Skin of body (tissue), 2 donors: ENCODE measurements around a stretch of chr18.

GRCh38 chr18:26090789-26091723 lies 643 bp upstream of the SS18 start:
- RAMPAGE, long total RNA: no peak

GRCh38 chr18:26511211-26512091 lies 36.9 kb downstream of the KCTD1 start:
- RAMPAGE, long total RNA: no peak

DNA sequence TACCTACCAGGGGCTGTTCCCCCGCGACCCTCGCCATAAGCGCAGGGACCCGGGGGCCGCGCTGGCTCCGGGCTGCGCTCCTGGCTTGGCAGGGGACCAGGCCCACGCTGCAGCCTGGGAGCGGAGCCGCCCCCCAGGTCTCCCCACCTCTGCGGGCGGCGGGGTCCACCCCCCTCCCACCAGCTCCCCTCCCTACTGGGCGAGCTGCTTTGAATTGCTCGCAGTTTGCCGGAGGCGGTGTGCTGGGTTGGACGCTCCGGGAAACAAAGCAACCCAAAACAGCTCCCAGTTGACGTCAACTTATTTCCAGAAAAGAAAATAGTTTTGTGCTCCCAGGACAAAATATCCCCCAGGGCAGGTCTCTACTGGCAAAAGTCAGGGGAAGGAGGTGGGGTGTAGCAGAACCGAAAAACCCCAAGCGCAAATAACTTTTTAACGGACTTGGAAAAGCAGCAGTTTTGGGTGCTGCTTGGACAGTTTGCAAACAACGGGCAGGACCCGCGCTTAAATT lies 2.6 kb upstream of the KCTD1 start:
- RAMPAGE, long total RNA: no peak

GRCh38 chr18:26702023-26702472 lies 153.7 kb upstream of the KCTD1 start:
- RAMPAGE, long total RNA: no peak

- RAMPAGE, long total RNA: no peak
Observed at GRCh38 chr18:27231220-27231748, 46.2 kb upstream of the CHST9 start.

DNA sequence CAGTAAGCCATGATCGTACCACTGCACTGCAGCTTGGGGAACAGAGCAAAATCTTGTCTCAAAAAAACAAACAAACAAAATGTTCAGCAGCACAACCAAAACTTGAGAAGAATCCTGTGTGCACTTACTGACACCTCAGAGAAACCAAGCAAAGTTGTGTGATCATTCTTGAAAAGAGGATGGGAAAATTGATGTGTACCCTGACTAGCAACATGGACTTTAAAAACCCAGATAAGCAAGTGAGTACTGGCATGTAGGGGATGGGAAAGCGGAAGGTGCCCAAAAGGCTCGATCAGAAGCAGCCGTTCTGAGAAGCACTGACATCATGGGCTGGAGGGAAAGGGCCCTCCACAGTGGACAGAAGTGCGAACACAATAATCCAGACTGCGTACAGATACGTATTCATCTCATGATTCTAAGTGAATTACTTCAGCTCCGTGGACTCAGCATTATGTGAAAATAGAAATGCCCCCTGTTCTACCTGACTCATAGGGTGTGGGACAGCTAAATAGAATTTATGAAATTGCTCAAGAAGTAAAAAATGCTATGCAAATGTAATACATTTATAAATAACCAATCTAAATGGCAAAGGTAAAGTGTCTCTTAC lies 42.2 kb downstream of the CDH2 start:
- RAMPAGE, long total RNA: no peak

- RAMPAGE, long total RNA: no peak
Observed at GRCh38 chr18:28158943-28159516, 17.9 kb downstream of the CDH2 start.

DNA sequence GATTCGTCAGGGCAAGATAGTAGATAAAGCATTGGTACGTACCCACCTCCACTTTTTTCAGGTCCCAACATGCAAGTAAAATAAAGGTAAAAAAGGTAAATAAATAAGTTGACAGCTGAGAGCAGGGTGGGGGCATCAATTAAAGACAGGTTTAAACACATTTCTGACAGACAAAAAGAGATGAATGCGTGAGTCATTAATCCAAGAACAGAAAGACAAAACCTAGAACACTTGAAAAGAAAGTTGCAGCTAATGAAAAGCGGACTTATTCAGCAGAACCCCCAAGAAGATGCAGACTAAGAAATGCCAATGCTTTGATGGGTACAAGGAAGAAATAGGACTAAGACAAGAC lies 979.6 kb upstream of the CDH2 start:
- RAMPAGE, long total RNA: no peak

- RAMPAGE, long total RNA: no peak
Observed at GRCh38 chr18:30682411-30682850, 360.1 kb downstream of the DSC3 start.

GRCh38 chr18:31099870-31100354 lies 2.3 kb downstream of the DSC2 start:
- RAMPAGE, long total RNA: no peak

DNA sequence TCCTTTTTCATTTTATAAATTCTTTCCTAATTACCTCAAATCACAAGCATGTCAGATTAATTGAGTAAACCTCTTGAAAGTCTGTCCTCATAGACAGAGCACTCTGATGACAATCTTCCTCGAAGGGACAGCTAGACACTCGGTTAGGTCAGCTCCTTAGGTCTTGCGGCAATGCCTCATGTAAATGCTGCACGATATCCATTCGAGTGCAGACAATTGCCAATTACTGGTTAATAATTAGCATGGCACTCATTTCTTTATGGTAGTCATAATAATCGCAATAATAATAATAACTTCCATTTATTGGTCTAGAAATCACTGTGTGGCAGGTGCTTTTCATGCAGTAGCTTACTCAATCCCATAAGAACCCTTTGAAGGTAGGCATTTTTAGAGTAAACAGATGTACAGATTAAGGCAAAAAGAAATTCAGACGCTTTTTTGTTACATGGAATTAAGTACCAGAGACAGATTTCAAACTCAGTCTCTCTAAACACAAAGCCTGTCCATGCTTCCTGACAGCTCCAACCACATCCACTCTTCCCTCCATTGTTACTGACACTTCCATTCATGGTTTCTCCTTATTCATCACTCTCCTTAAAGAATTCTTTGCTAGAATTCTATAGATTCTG lies 44.8 kb upstream of the DSC1 start:
- RAMPAGE, long total RNA: no peak

- RAMPAGE, long total RNA: no peak
Observed at GRCh38 chr18:31354655-31355360, 21.8 kb upstream of the DSG4 start.

DNA sequence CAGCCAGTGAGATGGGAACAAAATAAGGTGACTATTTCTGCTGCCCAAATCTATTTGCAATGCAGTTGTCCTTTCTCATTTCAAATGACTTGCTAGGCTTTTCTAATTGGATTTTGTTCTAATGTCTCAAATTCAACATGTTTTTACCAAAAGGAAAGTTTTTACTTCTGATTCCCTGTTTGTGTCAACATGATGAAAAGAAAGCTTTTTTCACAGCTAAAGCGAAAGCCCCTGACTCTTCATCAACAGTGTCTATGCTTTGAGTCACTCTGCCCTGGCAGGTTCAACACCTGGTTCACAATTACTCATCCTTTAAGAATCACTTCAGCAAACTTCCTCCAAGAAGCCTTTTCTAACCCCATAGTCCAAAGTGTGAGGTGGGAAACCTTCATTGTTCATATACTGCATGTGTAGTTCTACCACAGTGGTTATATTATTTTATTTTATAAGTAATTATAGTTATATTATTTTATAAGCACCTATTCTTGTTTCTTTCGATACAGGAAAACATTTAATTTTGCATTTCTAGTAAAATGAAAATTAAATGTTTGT lies 7.6 kb upstream of the DSG2 start:
- RAMPAGE, long total RNA: no peak

DNA sequence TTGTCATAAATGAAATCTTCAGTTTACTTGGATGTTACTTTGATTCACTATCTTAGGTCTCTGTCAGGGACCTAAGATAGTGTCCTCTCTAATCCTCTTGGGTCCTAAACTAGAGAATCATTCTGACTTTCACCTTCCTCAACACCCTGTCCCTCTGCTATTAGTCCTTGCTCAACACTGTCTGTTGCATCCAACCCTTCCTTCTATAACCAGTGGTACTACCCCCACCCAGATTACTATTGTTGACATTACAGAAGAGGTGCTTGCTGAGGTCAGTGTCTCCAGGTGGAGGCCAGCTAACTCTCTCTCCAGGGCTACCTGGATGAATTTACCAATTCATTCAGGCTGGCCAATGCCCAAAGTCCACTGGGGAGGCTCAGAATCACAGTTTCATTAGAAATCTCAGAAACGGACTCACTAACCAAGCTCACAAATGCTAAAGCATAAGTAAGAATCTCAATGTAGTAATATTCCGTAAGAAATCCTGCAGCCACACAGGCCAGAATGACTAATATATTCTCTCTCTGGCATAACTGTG lies 10.2 kb upstream of the TTR start:
- RAMPAGE, long total RNA: no peak

- RAMPAGE, long total RNA: no peak
Observed at GRCh38 chr18:32040767-32041454, 22.3 kb downstream of the RNF125 start.

GRCh38 chr18:32095746-32096812 lies 4.4 kb downstream of the RNF138 start:
- RAMPAGE, long total RNA: no peak

GRCh38 chr18:32208076-32208425 lies 18.2 kb downstream of the MEP1B start:
- RAMPAGE, long total RNA: no peak

- RAMPAGE, long total RNA: no peak
Observed at GRCh38 chr18:32721078-32721277, 51.8 kb downstream of the KLHL14 start.

GRCh38 chr18:32771880-32772430 lies 868 bp downstream of the KLHL14 start:
- RAMPAGE, long total RNA: no peak

DNA sequence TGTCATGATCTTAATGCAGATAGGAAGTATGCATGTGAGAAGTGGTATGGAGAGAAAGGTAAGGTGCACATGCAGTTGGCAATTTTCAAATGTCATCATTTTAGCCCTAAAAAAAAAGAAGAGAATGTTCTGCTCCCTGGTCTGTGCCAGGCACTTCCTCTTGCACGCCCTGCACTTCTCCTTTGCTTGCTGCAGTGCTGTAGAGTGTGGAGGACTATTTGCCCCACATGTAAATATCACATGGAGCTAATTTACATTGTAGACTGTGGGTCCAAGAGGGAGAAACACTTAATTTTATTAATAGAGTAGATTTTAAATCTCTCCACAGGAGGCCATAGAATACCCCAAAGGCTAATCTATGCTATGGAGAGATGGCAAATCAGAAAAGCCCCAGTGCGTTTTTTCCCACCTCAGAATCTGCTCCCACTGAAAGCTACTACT lies 137.0 kb upstream of the KLHL14 start:
- RAMPAGE, long total RNA: no peak